Parietal lobe (tissue), 2 donors: ENCODE data around the genes MMP26, OR51V1, HBE1, OR52B6, OR52N1 and APBB1.

DNA sequence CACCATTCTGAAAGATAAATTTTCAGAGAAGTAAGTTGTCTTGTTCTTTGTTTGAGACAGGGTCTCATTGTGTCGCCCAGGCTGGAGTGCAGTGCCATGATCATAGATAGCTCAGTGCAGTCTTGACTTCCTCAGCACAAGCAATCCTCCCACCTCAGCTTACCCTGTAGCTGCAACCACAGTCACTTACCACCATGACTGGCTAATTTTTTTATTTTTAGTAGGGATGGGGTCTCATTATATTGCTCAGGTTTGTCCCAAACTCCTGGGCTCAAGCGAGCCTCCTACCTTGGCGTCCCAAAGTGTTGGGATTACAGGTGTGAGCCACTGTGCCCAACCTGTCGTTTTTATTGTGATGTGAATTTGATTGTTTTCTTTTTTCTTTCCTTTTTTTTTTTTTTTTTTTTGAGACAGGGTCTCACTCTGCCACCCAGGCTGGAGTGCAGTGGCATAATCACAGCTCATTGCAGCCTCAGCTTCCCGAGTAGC, 10.6 kb downstream of the RRM1 start:
- RAMPAGE, long total RNA, result no peak

DNA sequence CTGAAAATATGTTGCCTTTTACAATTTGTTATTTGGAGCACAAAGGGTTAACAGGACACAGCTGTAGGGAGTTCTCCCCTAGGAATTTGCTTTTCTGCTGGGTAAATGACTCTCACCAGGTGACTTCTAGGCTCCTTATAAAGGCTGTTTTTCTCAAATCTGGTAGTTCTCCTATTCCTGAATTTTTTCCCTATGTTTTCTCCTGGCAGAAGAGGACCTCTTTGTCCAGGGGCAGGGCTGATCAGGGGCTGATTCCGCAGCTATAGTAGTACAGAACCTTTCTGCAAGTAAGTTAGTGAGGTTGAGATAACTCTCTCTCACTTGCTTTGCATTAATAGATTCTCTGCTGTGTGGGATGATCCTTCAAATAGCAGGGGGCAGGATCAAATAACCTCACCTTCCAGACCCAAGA, at the start of gene MMP26:
Gene MMP26, plus strand, starts transcription at position 165 of the 412 bp plus-strand sequence.
- RAMPAGE, long total RNA, result no peak

DNA sequence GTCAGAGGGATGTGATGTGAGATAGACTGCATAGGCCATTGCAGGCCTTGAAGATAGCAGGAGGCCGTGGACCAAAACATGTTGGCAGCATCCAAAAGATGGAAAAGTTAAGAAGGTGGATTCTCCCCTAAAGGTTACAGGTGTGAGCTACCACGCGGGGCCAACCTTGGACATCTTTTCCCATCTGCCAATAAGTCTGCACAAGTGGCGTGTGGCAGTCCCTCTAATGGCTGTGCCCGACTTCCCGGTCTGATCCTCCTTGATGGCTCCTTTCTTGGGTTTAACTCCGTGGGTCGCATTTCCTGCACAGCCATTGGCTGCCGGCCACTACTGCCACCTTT, 6.9 kb upstream of the OR52E2 start:
- RAMPAGE, long total RNA, result no peak

DNA sequence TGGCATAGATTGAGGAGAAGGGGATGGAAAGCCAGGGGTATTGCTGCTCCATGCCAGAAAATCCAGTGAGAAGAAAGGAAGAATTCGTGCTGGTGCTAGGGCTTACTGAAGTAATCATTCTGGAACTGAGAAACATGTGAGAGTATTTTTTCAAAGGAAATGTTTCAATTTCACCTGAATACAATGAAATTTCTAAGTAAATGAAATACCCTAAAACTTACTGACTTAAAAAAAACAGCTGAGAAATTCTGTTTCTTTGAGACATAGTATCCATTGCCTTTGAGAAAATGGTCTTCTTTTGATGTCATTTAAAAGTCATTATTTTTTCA, at the start of gene OR51V1:
Gene OR51V1, minus strand, starts transcription at position 118 of the 329 bp plus-strand sequence.
- RAMPAGE, long total RNA, result no peak

- RAMPAGE, long total RNA, result no peak
Measured at GRCh38 chr11:5269333-5270348, at the start of gene HBE1. TSS of gene HBE1 (minus strand) at chr11:5269945.

DNA sequence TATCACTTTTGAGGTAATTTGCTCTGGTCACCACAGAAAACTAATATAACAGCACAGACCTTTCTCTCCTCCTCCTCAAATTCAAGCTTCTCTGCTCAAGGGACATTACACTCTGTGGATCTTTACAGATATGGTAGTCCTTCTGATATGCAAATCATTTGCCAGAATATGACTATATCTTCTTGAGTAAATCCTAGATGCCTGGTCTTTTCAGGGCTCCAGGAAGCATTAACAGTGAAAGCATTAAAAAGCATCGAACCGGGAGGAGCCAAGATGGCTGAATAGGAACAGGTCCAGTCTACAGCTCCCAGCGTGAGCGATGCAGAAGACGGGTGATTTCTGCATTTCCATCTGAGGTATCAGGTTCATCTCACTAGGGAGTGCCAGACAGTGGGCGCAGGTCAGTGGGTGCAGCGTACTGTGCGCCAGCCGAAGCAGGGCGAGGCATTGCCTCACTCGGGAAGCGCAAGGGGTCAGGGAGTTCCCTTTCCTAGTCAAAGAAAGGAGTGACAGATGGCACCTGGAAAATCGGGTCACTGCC, 9.8 kb upstream of the OR51Q1 start:
- RAMPAGE, long total RNA, result no peak

- RAMPAGE, long total RNA, result no peak
Measured at GRCh38 chr11:5449380-5449603, 169 bp downstream of the OR51I2 start.

GRCh38 chr11:5580539-5581164, at the start of gene OR52B6:
TSS of gene OR52B6 (plus strand) at chr11:5580877.
- RAMPAGE, long total RNA, result no peak

- RAMPAGE, long total RNA, result no peak
Measured at GRCh38 chr11:5632214-5632824, 7.5 kb downstream of the TRIM34 start.

DNA sequence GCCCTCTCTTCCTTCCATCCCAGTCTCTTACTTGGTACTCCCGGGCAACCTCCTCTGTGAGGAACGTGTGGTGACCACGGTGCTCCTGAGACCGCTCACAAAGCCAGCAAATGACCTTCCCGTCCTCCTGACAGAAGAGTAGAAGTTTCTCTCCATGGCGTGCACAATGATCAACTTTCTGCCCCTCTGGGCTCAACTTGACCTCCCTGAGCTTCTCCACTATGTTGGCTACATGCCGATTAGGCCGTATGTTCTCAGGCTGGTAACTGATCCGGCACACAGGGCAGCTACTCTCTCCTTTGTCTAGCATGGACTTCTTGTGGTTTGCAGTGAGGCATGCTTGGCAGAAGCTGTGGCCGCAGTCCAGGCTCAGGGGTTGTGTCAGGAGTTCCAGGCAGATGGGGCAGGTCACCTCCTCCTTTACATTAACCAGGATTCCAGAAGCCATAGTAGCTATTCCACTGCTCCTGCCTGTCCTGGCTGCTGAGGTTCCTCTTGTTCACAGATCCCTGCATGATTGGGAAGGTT, 5.1 kb downstream of the TRIM5 start:
- RAMPAGE, long total RNA, result no peak

- RAMPAGE, long total RNA, result no peak
Measured at GRCh38 chr11:5690662-5691451, 1.3 kb downstream of the TRIM22 start.

GRCh38 chr11:5696207-5696810, 6.7 kb downstream of the TRIM22 start:
- RAMPAGE, long total RNA, result no peak

- RAMPAGE, long total RNA, result no peak
Measured at GRCh38 chr11:5791184-5791502, at the start of gene OR52N1. TSS of gene OR52N1 (minus strand) at chr11:5791265.

GRCh38 chr11:6214630-6215248, 9.4 kb downstream of the C11orf42 start:
- RAMPAGE, long total RNA, result no peak

DNA sequence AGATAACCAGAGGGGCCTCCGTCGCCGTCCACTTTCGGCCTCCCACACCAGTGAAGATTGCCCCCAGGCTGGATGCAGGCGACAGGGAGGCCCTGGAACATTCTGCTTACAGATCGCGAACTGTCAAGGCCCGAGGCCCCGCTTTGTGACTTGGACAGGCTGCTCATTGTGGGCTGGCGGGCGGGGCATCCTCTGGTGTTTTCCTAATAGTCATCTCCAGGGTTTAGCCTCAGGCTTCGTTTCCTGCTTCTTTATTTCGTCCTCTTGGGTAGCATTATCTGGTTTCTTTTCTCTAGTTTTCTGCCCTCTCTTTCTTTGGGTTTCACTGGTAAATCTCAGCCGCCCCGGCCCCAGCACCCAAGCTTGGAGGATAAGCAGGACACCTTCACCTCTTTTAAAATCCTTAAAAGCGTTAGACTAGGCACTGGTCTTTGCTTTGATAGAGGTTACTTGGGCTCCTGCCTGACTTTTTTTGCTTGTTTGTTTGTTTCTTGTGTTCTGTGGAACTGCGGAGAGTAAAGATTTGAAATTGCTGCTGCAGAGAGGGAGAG, 644 bp upstream of the CAVIN3 start:
- RAMPAGE, long total RNA, result no peak

DNA sequence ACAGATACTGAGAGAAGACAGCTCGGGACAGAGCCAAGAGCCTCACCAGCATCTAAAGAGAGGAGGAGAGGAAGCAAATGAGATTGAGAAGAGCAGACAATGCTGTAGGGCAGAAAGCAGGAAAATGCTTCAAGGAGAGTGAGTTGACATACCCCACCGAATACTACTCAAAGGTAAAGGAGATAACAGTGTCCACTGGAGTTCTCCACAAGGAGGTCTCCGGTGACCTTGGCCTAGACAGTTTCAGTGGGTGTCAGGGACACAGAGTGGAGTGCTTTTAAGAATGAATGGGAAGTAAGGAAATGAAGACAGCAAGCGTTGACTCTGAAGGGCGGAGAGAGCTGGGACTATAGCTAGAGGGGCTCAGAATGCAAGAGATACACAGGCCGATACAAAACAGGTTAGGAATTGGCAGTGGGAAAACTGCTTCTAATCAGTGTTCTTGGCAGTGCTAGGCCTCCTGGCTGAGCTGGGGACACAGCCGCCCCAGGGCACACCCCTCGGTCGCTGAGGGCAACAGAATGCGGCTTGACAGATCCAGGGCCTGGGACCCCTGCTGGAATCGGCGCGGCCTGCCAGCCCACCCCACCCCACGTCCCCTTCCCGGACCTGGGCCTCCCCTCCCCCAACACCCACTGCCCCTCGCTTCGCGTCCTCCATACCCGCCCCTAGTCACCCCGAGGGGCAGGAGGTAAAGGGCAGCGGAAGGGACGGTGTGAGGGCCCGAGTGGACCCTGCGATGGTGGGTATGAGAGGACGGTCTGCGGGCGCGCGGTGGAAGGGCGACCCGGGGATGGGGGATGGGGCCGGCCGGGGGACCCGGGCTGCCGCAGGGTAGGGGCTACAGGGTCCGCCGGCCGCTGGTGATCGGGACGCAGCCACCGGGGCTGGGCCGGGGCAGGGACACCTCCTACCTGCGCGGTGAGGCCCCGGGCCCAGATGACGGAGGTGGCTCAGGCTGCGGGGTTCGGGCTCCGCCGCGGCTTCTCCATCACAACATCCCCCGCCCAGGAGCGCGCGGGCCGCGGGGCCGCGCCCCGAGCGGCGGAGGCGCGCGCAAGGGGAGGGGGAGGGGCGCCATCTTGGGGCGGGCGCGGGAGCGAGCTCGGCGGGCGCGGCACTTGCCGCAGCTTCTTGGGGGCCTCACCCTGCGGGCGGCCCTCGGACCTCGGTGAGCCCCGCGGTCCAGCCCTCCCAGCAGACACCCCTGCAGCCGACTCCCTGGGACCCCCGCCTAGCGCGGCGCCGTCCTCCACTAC, at the start of gene APBB1:
Gene APBB1, minus strand, starts transcription at position 1,024 of the 1,259 bp plus-strand sequence.
- RAMPAGE, long total RNA, result start-site peak on the minus strand centred at position 1,011 of the sequence, 44 bp wide, 988 and 64 reads in 2 replicates

GRCh38 chr11:6646588-6647890, 8.6 kb downstream of the DCHS1 start:
- RAMPAGE, long total RNA, result no peak

GRCh38 chr11:6693902-6694196, 10.7 kb upstream of the MRPL17 start:
- RAMPAGE, long total RNA, result no peak

DNA sequence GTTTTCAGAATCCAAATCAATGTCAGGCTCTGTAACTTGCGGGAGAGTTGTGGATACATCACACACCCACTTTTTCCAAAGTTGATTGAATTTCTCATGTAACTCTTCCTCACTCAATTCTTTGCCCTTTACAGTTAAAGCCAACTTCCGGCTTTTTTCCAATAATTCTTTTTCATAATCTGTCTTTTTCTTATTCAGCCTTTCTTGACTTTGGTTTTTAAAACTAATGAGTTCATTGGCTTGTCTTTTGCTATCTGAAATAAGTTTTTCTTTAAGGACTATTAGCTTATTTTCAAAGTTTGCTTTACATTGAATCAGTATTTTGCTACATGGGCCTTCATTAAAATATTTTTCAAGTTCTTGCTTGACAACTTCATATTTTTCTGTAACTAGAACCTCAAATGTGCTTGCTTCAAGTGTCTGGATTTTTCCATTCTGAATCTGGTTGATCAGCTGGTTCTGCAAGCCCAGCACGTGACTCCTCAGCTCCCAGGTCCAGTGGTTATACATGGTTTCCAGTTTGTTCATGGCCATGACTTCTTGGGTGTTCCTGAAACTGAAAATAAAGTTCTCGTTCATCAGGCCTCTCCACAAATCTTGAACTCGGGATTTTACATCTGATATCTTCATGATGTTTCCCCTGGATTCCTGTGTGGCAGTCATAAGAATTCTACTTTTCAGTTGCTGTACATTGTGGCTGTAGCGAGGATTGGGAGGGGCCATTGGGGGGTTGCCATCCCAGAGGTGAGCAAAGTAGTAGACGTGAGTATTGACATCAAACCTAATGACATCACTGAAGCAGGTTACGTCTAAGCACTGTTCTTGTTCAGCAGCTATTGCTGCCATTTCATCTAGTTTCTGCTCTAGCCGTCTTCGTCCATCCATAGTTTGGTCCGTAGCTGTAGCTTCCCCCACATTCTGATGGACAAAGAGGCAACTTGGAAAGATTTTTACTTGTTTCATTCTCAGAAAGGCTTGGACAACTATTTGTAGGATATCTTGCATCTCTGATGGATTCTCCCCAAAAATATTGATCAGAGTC, 33.3 kb upstream of the MRPL17 start:
- RAMPAGE, long total RNA, result no peak

- RAMPAGE, long total RNA, result no peak
Measured at GRCh38 chr11:6798288-6798591, 1.2 kb downstream of the OR6A2 start.